Right cardiac atrium (tissue), 1 donor: ENCODE results near the genes PRPSAP1, AANAT and MXRA7.

GRCh38 chr17:76145004-76146031 is 4.3 kb upstream of the FOXJ1 start:
- PRO-cap: no peak

GRCh38 chr17:76146032-76146432 is 5.0 kb upstream of the FOXJ1 start:
- PRO-cap: no peak

- PRO-cap: no peak
These were observed 38.7 kb upstream of the FOXJ1 start for GRCh38 chr17:76179596-76180353.

DNA sequence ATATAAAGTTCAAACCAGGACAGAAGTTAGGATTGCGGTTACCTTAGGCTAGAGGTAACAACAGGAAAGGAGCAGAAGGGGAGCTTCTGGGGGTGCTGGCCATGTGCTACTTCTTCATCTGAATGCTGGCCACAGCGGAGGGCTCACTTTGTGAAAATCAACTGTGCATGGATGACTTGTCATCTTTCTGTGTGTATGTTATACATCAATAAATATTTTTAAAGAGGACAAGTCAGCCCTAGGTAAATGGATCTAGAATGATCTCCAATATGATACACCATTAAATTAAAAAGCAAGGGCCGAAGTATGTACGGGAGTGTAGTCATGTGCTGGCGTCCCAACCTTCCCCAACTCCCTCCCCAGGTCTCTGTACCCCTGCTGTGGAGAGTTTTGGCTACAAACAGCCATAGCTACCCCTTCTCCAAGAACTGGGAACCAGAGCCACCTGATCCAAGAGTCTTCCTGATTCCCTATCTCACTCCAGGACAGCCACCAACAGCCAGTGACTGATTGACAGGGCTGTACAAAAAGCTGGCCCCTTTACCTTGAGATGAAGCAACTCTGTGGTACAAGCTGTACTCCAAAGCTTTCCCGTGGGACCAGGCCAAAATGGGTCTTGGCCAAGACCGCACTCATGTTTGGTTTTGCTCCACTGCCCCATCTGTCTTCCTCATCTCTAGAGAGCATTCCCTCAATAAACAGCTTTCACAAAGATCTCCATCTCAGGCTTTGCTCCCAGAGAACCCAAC is 43.8 kb downstream of the RNF157 start:
- PRO-cap: no peak

DNA sequence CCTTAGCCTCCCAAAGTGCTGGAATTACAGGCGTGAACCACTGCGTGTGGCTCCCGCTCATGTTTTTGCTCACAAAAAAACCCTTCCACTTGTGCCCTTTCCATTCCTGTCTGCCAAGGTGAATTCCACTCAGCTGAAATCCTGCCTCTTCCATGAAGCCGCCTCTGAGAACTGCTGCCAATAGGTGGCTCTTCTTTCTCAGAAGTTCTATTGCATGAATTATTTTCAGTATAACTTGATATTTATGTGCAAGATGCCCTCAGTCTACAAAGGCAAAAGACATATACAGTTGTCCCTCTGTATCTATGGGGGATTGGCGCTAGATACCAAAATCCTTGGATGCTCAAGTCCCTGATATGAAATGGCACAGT is 8.1 kb upstream of the RNF157 start:
- PRO-cap: no peak

DNA sequence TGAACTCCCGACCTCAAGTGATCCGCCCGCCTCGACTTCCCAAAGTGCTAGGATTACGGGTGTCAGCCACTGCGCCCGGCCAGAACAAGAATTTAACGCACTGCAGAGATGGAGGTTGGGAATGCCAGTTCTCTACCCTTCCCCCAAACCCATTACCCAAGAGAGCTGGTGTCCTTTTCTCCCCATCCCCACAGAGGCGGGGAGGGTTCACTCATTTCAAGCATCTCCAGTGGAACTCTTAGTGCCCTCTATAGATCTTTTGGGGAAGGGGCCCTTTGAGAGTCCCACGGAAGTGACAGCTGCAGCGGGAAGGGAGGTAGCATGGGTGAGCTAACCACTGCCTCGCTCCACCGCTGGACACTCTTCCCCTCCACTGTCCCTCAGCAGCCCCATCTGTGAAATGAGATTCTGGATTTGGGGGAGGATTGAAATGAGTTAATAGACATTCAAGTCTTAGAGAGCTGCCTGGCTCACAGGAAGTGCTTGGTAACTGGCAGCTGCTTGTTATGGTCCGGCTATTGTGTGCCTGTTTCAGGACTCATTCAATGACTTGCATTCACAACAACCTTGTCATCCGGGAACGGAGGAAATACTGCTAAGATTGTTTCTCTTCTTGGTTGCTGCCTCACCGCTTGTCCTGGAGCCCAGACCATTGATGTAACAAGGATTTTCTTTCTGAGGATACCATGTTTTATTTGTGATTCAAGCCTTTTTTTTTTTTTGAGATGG is 3.4 kb upstream of the UBALD2 start:
- PRO-cap: no peak

DNA sequence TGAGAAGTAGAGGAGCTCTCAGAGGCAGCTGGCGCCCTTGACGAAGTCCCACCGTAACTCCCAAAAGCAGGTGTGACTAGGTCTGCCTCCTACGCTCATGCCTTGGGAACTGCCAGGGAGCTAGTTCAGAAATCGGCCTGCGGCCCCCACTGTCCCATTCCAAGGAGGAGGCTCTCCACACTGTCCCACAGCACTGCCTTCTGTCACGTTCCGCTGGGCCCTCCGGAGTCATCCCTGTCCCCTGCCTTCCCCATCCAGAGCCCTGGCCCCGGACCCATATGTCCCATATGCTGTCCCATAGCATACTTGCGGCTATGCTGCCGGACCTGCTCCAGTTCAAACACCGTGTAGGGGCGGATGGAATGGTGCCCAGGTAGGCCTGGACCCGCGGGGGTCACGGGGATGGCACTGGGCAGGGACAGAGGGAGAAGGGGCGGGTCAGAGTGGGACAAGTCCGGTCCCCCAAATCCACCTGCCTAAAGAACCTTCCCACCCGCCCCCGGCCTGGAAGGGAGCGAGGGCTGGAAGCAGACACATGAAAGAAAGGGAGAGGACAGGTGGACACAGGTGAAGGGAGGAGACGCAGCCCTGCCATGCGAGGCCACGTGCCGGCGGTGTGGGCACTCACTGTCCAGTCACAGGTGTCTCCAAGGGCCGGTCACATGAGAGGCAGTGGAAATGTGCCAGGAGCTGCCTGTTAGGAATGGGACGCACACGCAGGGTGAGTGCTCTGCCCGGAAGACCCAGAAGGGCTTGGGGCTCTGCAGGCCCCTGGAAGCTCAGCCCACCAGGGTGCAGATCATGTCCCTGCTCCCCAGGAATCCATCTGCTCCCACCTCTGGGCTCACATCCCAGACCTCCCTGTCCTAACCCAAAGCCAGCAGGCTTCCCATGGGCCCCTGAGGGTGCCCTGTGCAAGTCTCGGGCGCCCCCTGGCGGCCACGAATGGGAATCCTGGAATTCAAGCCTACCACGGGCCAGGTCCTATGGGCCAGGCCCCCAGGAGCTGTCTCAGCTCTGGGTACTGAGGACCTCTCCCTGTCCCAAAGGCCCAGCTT is 13.9 kb downstream of the UBALD2 start:
- PRO-cap: no peak

DNA sequence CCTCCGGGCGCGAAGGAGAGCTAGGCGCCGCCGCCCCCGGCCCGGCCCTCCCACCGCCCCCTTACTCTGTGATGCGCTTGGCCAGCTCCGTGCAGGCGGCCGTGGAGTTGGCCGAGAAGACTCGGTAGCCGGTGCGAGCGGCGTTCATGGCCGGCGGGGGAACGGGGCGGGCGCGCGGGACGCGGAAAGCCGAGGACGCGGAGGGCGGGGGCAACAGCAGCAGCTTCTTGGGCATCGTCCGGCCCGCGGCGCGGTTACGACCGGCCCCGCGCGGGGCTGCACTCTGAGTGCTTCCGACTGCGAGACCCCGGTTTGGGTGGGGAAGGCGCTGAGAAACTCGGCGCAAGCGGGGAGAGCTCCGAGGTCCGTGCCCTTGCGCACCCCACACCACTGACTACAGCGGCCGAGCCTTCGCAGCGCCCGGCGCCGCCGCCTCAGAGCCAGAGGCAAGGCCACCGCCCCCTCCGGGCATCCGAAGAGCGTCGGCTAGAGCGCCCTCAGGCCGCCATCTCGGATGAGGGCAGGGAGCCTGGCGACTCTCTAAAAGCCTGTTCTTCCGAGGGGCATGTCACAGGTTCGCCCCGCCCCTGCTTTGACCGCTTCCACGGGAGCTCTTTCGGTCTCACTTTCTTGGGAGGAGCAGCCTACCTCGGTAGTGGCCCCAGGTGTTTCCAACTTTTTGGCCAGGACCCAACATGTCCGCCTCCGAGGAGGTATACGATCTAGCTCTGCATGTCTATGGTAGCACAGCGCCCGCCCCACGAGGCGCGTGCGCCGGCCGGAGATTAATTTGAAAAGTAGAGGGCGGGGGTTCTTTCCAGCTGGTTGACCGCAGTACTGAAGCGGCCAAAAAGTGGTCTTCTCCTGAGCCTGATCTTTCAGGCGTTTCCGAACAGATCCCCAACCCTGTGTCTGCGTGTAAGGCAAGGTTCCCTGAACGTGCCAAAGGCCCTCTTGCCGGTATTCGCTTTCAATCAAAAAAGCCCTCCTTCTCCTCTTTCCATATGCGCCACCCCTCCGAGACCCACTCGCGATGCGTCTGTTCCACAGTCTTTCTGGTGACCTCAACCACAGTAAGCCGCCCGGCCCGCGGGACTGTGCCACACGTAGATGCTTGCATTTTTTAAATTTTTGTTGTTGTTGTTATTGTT is at the start of gene PRPSAP1:
TSS of gene PRPSAP1 (minus strand) at position 448 of the 1,151 bp plus-strand sequence.
- PRO-cap: bidirectional peak, plus-strand start at position 192 of the sequence, minus-strand start at position 163 of the sequence; unidirectional peak, minus-strand start at position 436 of the sequence; bidirectional peak, plus-strand start at position 800 of the sequence, minus-strand start at position 516 of the sequence; unidirectional peak, plus-strand start at position 800 of the sequence

GRCh38 chr17:76372110-76372571 is 12.3 kb upstream of the SPHK1 start:
- PRO-cap: no peak

DNA sequence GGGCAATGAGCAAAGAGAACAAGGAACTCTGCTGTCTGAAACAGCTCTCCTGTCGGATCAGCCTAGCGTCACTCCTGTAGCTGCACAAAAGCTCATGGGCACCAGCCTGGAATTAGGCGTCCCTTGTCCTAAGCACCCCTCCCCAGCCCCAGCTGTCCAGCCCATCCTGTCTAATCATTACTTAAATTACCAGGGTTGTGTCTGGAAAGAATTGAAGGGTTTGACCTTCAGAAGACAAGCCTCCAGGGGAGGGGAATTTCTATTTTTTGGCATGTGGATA is 8.9 kb upstream of the SPHK1 start:
- PRO-cap: no peak

DNA sequence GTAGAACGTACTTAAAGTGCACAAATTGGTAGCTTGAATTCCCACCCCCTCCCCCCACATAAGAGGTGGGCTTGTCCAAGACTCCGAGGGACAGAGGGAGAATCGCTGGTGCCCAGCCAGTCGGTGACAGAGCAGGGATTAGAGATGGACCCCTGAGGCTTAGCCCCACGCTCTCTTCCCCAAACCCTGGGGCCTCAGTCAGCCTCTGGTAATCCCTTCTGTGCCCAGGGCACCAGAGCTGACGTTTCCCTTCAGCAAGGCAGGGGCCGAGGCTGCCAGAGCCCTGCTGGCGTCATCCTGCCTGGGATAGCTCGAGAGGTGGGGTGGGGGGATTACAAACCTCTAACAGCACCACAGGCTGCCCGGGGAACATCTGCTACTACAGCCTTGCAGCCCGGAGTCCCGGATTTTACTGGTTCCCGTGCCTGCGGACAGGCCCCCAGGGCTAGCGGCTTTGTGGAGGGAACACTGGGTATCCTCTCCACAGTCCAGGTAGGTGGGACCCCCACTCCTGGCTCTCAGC is at the start of gene AANAT:
TSS of gene AANAT (plus strand) at position 368 of the 523 bp plus-strand sequence.
- PRO-cap: no peak

DNA sequence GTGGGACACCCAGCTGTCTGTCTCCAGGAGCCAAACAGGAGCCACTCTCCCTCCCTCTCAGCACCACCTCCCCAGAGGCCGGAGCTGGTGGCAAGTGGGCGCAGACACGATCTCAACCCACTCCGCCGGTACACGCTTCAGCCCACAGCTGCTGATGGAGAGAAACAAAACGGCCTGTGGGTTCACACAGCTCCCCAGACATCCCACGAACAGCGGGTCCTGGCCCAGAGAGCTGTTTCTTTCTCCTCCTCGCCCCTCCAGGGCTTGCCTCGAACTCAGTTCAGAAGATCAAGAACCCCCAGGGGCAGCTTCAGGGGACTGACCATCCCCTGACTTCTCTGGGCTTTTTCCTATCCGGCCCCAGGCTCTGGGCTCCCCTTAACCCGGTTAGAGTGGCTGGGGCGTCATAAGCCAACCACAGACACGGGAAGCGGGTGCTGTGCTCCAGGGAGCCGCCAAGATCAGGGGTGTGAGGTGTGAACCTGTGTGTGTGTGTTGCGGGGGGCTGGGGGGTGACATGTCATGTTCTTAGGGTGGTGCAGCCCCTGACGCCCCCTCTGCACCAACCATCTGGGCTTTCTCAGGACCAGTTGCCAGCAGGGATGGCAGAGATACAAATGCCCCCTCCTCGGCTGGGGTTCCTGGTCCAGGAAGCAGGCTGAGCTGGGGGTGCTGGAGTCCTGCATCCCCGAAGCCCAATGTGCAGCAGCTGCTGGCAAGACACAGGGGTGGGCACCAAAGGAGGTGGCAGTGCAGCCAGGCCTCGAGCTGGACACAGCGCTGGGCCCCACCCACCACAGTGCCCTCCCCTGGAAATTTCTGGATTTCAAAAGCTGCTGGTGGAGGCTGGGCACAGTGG is 7.4 kb downstream of the RHBDF2 start:
- PRO-cap: no peak

DNA sequence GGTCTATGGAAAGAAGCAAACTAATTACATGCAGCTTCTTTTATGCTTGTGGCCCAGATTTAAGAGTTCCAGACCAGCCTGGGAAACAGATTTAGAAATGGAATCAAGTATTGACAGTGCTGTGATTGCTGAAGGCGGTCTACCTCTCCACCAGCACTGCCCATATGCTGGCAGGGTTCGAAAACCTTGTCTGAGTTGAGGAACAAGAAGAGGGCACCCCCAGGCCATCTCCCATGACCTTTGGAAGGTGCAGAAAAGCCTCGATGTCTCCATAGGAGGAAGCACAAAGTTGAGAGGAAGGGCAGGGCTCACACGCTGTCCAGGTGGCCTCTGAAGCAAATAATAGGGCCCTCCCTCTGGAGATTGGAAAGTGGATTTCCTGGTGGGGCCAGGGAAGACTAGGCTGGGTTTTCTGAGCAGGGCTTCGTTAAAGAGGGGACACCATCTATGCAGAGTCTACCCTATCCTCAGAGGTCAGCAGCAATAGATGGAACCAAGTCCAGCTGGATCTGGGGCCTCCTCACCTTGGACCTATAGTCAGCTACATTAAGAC is 14.5 kb upstream of the ST6GALNAC1 start:
- PRO-cap: no peak

- PRO-cap: no peak
These were observed 15.4 kb downstream of the MXRA7 start for GRCh38 chr17:76695231-76695951.

GRCh38 chr17:76710852-76712007 is at the start of gene MXRA7:
Gene MXRA7, minus strand, starts transcription at chr17:76710965.
- PRO-cap: bidirectional peak, plus-strand start at chr17:76711099, minus-strand start at chr17:76710965

DNA sequence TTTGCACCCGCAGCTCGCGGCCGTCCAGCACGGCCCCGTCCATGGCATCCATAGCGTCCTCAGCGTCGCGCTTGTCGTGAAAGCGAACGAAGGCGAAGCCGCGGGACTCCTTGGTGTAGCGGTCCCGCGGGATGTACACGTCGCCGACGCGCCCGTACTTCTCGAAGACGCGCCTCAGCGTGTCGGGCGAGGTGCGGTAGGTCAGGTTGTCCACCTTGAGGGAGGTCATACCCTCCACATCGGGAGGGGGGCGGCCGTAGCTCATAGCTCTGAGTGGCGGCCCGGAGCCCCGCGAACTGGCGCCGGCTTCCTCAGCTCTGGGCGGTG is 272 bp downstream of the SRSF2 start:
- PRO-cap: no peak

- PRO-cap: no peak
These were observed 26.3 kb upstream of the MGAT5B start for GRCh38 chr17:76841762-76842486.

GRCh38 chr17:77070247-77070687 is 70.5 kb upstream of the SEC14L1 start:
- PRO-cap: no peak

GRCh38 chr17:77106737-77107416 is 33.9 kb upstream of the SEC14L1 start:
- PRO-cap: no peak

GRCh38 chr17:77140196-77140862 is 440 bp upstream of the SEC14L1 start:
- PRO-cap: bidirectional peak, plus-strand start at chr17:77140303, minus-strand start at chr17:77140316; bidirectional peak, plus-strand start at chr17:77140411, minus-strand start at chr17:77140423; bidirectional peak, plus-strand start at chr17:77140992, minus-strand start at chr17:77140632